Mesenteric fat pad (tissue), 1 donor: ENCODE measurements around a stretch of chr9.

DNA sequence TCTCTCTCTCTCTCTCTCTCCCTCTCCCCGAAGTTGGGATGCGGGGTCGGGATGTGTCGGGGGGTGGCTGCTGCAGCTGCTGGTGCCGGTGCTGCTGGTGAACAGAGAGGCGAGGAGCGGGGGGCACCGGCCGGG is 992 bp downstream of the ZNF462 start:
- PRO-cap: no peak

- PRO-cap: no peak
These were observed 57.9 kb downstream of the ZNF462 start for GRCh38 chr9:106920725-106921387.

DNA sequence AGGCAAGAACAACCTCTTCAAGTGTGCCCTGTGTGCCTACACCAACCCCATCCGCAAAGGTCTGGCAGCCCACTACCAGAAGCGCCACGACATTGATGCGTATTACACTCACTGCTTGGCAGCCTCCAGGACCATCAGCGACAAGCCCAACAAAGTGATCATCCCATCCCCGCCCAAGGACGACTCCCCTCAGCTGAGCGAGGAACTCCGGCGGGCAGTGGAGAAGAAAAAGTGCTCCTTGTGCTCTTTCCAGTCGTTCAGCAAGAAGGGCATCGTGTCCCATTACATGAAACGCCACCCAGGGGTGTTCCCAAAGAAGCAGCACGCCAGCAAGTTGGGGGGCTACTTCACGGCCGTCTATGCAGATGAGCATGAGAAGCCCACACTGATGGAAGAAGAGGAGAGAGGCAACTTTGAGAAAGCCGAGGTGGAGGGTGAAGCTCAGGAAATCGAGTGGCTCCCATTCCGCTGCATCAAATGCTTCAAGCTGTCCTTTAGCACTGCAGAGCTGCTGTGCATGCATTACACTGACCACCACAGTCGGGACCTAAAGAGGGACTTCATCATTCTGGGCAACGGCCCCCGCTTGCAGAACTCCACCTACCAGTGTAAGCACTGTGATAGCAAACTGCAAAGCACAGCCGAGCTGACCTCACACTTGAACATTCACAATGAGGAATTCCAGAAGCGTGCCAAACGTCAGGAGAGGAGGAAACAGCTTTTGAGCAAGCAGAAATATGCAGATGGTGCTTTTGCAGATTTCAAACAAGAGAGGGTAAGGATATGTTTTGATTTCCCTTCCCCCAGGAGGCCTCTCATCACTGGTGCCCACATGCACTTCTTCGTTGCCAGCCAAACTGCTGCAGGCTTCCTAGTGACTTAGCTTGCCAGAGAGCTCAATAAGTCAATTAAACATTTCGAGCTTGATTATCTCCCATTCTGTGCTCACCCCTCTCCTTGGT is 66.3 kb downstream of the ZNF462 start:
- PRO-cap: no peak

DNA sequence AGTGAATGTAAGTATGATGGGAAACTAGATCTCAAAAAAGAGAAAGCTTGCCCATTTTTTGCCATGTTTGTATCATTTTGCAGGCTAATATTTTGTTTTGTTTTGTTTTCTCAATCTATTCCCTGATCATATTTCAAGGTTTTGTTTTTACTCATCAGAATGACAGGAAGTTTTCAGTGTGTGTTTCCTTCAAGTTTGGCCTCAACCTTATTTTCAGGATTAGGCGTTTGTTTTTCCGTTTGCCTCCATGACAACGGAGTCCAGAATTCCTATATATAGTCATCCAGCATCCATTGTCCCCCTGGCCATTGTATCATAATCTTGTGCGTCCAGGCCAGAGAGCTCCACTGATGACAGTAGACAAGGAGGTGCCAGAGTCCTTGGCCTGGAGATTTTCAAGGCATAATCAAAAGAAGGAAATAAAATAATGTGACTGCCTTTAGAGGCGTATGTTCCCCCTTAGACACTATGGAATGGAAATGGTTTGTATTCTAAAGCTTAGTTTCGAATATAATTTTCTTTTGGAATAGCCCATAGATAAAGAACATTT is 99.7 kb downstream of the ZNF462 start:
- PRO-cap: no peak

GRCh38 chr9:107068512-107069027 is 205.6 kb downstream of the ZNF462 start:
- PRO-cap: no peak

DNA sequence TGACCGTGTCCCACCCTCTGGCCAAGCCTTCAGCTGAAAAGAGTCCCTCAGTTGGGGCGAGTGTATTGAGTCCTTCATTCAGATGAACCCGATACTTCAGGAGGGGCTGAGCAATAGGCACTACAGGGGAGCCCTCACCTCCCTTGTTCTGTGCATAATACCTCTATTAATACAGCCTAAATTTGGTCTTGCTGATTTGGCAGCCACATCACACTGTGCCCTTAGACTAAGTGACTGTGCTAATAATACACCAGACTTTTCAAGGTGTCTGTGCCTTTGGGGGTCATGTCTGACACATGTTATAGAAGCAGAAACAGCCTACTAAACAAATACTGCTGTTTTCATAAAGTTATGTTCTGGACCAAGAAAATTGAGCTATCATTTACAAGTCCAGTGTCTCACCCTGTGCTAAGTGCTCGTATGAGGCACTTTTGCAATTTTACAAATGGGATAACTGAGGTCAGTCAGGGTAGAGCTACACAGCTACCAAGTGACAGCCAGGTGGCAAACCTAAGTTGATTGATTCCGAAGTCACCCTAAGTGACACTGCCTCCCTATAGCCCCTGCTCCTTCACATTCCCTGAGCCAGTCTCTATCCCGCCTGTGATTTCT is 56.0 kb downstream of the RAD23B start:
- PRO-cap: no peak

- PRO-cap: no peak
These were observed 3.0 kb downstream of the KLF4 start for GRCh38 chr9:107486492-107486958.

- PRO-cap: bidirectional peak, plus-strand start at chr9:107488616, minus-strand start at chr9:107488447
These were observed 1.2 kb downstream of the KLF4 start for GRCh38 chr9:107488519-107488665.

- PRO-cap: no peak
These were observed 87.6 kb upstream of the KLF4 start for GRCh38 chr9:107577078-107577685.

DNA sequence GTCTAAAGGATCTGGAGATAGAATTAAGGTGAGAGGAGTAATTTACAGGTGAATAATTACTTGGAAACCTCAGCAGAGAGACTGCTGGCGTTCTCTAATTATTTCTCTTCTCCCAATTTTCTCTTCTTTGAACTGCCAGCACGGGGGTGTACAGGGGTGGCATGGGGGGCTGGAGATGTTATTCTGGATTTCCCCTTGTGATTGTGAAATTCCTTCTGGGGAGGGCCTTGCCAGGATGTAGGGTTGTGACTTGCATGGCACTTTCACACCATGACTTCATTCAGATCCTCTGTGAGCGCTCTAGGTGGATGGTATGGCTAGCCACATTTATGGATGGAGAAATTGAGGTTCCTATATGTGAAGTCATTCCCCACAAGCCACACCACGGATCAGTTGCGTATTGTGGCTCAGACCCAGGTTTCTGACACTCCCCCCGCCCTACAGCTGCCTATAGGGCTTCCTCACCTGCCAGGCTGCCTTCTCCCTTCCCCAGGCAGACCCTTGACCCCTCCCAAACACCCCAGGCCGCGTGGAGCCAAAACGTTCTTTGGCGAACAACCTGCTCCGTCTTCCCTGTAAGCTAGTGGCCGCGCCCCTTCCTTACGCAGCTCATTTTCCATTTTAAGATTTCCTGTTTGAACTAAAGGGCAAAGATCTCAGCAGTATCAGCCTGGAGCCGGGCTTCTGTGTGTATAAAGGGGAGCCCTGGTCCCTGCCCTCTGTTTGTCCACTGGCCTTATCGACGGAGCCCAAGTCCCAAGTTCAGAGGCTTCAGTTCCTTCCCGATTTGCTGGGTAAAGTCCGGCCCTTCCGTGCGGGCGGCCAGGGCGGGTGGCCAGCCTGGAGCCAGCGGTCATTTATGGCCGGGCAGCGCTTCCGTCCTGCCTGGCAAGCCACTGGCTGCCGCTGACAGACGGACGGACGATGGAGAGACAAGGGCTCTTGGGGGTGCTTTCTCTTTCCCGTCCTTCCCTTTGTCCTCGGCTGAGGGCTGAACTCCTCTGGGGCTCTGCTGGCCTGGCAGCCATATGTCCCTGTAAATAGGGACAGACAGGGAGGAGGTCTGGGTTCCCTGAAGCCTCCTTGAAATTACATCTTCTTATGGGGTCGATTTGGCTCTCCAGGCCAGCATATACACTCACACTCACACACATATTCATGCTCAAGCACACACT is 97.9 kb upstream of the KLF4 start:
- PRO-cap: no peak

DNA sequence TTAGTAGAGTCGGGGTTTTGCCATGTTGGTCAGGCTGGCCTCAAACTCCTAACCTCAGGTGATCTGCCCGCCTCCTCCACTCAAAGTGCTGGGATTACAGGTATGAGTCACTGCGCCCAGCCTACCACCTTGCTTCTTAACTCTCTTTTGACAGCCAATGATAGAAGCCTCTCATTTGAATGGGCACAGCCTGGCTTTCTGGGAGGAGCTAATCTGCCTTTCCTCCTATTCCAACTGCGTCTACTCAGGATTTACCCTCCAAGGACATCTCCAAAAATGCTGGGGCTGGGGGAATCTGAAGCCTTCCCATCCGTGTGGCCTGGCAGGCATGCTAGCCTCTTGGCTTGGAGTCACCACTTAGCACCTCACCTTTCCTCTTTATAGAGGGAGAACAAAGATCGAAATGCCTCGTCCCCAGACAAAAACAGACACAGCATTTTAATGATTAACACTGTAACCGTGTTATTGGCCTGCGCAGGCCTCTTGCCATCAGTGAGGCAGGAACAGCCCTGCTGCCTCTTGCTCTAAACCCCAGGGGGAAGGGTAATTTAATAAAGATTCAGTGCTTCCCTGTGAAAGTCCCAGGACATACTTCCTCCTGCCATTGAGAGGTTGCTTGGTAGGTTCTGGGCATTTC is 108.2 kb upstream of the KLF4 start:
- PRO-cap: no peak

DNA sequence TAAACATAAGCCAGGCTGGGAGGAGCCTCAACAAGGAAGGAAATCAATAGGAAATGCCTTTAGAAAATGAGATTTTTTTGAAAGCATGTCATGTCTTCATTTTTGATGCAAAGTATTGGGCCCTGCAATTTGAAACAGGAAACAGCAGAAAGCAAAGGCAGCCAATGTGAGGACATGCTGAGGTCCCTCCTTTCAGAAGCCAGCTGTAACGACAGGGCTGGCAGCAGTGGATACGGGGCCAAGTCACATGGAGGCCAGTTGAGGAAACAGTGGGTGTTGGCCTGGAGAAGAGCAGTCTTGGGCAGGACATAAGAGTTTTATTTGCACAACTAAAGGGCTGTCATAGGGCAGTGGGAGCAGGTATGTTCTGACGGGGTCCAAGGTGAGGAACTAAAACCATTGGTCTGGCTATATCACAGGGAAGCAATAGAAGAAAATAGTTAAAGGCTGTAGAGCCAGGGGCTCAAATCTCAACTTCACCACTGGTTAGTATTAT is 155.5 kb upstream of the KLF4 start:
- PRO-cap: no peak

DNA sequence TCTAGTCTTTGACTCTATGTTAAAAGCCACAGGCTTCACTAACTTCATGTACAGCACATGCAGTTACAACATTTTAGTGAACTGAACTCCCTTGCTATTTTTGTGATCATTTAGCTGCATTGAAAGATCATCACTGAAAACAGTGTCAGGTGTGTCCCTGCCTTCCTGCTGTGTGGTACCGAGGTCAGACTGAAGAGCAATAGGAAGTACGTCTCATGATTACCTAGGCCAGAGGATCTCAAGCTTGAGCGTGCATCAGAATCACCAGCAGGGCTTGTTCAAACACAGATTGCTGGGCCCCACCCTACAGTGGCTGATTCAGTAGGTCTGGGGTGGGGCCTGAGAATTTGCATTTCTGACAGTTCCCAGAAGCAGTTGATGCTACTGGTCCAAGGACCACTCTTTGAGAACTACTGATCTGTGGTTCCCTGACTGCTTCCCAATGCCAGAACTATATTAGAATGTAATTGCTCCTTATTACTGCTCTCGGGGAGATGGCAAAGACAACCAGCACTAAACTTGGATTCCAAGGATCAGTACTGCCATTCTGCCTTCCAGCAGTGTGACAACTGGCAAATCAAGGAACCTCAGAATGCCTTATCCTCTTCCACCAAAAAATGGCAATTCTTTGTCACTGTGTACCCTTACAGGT is 159.6 kb downstream of the ACTL7B start:
- PRO-cap: no peak

- PRO-cap: no peak
These were observed 145.7 kb downstream of the ACTL7B start for GRCh38 chr9:108710182-108710452.

- PRO-cap: no peak
These were observed 100.2 kb downstream of the ACTL7B start for GRCh38 chr9:108755496-108755986.

GRCh38 chr9:108780878-108781534 is 74.8 kb downstream of the ACTL7B start:
- PRO-cap: no peak

GRCh38 chr9:108783226-108783647 is 72.5 kb downstream of the ACTL7B start:
- PRO-cap: no peak

DNA sequence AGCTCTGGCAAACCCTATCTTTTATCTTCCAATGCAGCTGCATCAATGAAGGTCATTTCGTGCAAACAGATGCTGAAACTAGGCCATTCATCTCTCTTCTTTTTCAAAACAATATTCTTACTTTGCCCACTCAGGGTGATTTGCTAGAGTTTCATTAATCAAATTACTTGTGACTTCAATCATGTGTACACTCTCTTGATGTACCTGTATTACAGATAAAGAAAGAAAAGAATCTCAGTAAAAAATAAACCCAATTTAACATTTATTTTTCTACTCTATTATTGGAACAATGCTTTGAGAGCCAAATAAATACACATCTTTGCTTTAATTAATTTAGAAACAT is 46.5 kb downstream of the TMEM245 start:
- PRO-cap: no peak

DNA sequence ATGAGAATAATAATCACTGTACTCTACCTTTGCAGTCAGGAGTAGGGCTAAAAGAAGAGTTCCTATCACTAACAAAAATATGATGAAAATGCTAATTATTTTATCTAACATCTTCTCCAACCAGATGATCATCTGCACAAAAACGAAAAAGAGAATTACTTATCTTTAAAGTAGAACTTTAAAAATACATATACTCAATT is 39.0 kb downstream of the TMEM245 start:
- PRO-cap: no peak

DNA sequence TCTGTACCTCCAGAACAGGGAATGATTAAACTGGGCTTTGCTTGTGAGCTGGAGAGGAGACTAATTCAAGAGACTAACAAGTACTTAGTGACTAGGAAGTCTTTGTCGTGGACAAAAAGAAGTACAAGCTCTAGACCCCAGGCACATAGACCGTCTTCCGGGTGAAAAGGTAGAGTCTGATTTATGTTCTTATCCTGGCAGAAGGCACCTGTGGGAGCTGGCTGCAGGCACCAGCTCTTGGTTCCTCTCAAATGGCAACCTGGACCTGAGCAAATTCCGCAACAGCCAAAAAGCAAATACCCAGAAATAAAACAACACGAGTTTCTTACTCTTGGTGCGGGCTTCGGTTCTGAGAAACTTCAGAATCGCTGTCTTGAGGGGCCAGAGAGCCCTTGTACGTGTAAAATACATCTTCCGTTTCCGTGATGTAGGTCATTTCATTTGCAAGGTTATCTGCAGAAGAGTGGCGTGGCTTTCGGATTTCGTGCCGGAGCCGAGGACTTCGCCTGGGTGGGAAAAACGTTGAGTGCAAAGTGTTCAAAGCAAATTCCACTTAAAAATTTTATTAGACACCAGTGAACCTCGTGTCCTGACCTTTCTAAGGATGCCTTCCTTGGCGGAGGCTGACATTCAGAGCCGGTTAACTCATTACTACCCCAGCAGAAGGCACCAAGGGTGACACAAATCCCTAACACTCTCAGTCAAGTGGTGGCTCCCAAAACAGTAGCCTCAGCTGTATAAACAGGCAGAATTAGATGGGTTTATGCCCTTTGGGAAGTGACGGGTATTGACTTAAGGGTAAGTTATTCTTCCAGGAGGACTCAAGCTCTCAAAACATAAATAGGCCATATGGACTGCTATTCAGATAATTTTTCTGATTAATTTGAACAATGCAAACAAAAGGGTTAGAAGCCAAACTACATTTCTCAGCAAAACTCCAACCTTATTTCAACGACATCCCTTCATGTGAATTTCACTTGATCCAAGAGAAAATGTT is 77.7 kb downstream of the PTPN3 start:
- PRO-cap: no peak